ENCODE measurements around a stretch of chr10.

DNA sequence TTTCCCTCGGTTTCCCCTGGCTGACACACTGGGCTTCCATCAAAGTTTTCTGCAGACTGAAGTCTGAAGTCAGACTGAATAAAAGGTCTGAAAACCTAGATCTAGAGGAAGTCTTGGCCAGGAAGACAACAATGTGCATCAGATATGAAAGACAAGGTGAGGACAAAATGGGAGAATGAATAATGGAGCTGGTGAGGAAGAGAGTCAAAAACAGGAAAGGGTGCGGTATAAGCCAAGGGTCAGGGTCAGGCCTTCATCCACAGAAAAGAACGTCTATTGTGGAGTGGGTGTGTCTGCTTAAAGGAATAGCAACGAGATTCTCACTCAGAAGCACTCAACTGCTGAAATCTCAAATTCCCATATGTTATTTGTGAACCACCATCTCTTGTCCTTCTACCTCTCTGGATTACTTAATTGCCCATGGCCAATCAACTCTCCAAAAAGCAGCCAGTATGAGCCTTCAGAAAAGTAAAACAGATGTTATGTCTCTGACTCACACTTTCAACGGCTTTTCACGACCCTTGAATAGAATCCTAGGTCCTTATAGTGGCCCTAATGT lies 20.2 kb downstream of the ZNF438 start:
- PRO-cap: no peak
- RAMPAGE, long total RNA: no peak

GRCh38 chr10:31623458-31623768 lies 304.4 kb downstream of the ZEB1 start:
- PRO-cap: no peak
- RAMPAGE, long total RNA: no peak

DNA sequence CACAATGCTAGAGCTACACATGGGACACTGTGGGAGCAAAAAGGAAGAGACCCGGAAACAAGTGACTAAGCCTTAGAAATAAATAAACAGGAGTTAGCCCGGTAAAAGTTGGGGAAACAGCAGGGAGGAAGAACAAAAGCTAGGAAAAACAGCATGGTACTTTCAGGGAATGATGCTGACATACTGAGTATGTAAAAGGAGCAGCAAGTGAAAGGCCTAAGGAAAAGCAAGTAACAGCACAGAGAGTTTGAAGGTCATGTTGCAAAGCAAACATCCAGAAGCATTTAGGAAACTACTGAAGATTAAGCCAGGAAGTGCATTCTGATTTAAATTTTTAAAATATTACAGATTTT lies 63.8 kb downstream of the ARHGAP12 start:
- PRO-cap: no peak
- RAMPAGE, long total RNA: no peak

- PRO-cap: no peak
- RAMPAGE, long total RNA: no peak
These were observed 45.0 kb downstream of the KIF5B start for GRCh38 chr10:32011067-32011844.

DNA sequence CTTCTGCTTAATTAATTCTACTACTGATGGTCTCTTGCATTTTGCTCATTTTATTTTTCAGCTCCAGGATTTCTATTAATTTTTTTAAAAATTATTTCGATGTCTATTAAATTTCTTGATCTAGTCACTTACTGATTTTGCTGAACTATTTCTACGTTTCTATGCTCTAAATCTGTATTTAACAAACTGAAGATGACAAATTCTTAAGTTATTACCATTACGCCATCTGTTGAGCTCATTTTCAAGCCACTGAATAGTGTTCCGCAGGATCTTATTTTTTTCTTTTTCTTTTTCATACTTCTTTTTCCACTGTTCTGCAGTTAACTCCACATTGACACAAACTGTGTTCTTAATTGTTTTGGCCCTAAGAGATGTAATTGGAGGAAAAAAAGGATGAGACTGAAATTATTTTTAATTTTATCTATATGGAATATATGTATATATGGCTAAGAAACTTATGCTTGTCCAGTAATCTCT lies 21.7 kb downstream of the KIF5B start:
- PRO-cap: no peak
- RAMPAGE, long total RNA: no peak

DNA sequence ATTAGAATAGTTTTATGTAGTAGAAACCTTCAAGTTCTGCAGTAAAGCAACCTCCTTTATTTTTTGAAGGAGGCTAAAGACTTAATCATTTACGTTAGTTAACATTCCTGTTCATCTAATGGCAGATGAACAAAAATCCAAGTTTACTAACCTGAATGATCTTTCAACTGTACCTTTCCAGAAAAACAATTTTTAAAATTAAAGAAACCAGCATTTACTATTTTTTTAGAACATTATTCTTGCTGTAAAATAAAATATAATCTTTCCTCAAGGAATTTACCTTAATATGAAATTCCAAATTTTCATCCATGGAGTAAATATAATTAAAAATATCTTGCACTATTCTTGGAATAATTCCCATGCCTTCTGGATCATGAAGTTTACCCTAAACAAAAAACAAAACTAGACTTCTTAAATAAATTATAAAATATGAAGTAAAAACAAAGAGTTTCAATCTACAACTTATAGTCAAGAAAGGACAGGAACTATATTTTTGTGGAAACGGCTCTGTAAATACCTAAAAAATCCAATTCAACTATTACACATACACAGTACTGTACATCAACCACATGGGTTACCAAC lies 17.1 kb downstream of the KIF5B start:
- PRO-cap: no peak
- RAMPAGE, long total RNA: no peak

- PRO-cap: no peak
- RAMPAGE, long total RNA: no peak
These were observed 1.1 kb upstream of the ITGB1 start for GRCh38 chr10:32959039-32959646.

DNA sequence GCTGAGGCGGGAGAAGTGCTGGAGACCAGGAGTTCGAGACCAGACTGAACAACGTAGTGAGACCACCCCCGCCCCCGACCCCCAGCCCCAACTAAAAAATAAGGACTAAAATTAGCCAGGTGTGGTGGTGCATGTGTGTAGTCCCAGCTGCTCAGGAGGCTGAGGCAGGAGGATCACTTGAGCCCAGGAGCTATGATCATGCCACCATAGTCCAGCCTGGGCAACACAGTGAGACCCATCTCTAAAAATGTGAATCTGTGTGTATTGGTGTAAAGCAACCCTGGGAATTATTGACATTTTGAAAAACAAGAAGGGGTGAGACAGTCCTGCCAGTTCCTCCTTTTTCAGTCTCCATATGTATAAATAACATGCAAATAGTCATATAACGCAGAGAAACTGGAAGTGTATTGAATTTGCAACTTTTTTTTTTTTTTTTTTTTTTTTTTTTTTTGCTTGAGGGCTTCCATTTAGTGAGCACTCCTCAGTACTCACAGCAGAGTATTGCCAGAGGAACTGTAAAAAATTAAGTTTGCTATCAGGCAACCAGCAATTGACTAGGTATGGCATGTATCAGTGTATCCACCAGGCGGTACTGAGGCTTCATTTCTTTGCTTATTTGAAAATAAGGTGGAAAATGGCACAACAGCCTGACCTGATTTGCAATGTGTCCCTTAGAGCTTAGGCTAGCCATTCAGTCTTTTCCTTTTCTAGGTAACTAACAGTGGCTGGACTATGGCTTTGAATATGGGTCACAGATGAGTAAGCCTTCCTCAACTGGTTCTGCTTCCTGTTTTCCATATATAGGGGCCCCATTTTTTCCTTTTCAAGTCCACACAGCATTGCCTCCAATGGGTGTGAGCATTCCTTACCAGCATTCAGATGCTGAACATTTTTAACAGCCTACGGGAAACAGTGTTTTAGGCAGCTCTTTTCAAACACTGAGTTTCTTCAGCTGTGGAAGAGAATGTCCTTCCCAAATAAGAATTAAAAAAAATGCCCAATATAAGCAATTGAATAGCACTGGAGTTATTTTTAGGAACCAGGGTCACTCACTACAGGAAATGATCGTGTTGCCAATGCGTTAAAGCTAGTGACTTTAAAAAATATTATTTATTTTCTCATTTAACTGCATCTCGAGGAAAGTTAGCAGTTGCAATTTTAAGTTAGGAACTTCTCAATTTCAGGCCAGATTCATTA lies 3.7 kb upstream of the ITGB1 start:
- PRO-cap: no peak
- RAMPAGE, long total RNA: no peak

DNA sequence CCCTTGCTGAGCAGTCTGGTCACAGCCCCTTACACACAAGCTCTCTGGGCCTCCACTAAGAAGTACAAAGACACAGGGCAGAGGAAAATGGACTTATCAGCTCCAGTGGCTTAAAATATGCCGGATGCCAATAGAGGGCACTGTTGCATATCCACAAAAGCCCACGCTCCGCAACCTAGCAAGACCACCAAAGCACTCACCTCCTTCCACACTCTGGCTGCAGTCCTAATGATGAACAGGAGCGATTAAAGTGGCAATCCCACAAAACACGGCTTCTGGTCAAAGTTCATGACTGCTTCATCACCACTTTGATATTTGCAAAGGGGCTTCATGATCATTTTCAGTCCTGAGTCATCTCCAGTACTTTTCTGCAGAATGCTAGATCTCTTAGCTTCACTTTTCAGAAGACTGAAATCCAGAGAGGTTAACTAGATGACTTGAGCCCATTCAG lies 158.3 kb upstream of the ITGB1 start:
- PRO-cap: no peak
- RAMPAGE, long total RNA: no peak

DNA sequence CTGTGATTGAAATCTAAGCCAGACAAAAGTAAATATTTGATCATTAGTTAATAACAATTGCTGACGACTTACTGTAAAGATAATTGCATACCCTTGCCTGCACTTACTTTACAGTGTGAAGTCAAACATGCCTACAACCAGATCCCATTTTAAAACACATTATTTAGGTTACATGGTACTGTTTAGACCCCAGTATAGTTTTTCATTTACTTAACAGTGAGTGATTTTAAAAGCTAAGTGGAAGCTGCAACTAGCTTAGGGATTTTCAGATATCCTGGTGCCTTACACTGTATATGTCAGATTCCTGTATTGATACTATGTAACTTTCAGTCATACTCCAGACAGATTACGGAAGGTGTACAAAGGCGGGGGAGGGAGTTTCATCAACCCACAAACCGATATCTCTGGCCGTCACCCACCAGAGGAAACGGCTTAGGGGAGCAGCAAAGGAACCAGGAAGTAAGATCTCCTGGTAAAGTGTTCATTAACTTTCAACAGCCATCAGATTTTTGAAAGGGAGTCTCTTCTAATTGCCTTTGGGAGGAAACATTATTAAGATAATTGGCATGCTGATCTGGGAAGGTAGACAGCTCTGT lies 906 bp downstream of the NRP1 start:
- PRO-cap: no peak
- RAMPAGE, long total RNA: no peak

DNA sequence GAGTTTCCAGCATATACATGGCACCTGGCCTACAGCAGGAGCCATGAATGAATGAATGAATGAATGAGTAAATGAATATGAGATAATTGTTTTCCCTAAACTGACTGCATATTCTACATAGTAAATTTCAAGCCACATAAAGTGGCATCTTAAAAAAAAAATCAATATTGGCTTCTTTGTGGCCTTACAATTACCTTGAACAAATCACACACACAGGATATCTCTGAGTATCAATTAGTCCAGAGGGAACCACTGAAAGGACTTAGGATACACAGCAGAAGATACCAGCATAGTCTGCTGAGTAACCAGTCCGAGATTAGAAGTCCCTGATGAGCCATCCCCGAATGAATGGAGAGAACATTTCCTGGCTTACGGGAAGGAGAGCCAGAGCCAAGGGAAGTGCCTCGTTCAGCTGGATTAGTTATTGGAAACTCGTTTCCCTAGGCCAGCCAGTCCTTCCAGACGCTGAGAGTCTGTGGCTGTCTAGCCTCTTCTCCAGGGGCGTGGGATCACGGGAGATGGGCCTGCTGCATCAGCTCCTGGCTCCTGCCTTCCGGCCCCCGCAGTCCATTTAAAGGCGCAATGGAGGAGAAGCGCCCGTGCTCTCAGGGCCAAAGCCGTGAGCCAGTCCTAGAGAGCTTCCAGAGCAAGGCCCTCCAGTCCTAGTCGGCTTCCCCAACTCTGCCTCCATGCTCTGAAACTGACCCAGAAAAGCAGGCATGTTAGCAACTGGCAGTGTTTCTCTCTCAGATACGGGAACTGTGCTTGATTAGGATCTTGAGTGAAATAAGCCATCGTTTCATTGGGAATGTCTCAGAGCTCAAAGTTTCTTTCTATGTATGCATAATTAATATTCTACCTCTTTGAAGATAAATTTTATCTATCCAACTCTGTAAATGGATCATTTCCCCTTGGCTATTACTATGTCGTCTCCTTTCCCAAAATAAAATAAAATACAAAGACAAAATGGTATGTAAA lies 712.8 kb downstream of the PARD3 start:
- PRO-cap: no peak
- RAMPAGE, long total RNA: no peak

DNA sequence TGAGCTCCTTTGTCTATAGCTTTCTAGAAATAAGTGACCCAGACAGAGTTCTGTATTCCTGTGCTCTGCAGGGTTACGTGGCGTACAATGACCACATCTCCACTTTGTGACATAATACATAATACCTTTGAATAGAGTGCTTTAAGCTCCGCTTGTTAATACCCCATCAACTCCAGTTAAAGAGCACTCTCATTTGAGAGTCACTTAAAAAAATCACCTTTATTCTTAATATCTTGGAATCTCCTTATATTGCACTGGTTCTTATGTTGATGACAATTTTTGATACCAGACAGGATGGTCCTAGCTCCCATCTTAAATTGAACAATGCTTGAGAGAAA lies 619.0 kb downstream of the PARD3 start:
- PRO-cap: no peak
- RAMPAGE, long total RNA: no peak

- PRO-cap: no peak
- RAMPAGE, long total RNA: no peak
These were observed 614.5 kb downstream of the PARD3 start for GRCh38 chr10:34200596-34201069.

GRCh38 chr10:34810992-34811782 lies 3.9 kb downstream of the PARD3 start:
- PRO-cap: no peak
- RAMPAGE, long total RNA: no peak

- PRO-cap: no peak
- RAMPAGE, long total RNA: no peak
These were observed 543 bp downstream of the CUL2 start for GRCh38 chr10:35089486-35090110.

GRCh38 chr10:35225263-35225588 lies 98.6 kb downstream of the CREM start:
- PRO-cap: no peak
- RAMPAGE, long total RNA: no peak

DNA sequence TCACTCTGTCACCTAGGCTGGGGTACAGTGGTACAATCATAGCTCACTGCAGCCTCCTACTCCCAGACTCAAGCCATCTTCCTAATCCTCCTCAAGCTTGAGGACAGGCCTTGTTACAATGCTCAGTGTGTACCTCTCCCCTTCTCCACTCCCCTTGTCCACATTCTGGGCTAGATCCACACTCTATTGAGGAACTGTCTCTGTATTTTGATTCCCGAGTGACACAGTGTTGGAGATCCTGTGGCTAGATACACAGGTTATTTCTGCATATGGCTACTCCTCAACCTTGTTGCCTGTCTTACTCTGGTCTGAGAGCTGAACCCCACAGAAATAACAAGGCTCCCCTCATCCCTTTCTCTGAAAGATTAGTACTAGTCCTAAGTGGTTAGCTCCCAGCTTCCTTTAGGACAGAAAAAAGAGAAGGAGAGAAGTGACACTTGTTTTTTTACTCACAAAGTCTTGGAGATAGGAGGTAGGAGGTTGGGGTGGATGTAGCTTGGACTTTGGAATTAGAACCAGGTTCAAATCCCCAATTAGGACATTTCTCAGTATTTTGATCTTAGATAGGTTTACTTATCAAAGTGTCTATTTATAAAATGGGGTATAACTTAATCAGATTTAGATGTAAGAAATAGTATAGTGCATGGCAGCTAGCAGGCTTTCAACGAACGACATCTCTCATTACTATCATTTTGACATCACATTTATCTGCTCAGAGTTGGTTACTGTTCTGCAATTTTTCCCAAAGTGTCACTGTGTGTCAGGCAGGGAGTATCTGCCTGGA lies 3.0 kb upstream of the CCNY start:
- PRO-cap: no peak
- RAMPAGE, long total RNA: no peak

DNA sequence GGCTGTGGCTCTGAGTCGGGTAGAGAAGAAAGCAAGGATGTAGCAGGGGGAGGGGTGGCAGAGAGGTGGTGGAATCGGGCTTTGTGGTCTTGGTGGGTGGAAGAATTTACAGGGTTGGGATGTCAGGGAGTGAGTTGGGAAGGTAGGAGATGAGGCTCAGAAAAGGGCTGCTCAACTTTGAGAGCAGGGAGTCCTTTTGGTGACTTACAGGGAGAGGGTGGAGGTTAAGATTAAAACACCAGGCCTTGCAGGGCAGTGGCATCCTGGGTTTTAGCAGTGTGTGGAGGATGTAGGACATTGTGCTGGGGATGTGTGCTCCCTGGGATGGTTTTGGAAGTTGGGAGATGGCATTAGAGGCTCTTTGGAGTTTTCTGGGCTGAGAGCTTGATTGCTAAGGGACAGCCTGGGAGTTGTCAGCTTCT lies 113.8 kb downstream of the CCNY start:
- PRO-cap: no peak
- RAMPAGE, long total RNA: no peak

- PRO-cap: no peak
- RAMPAGE, long total RNA: no peak
These were observed 1.7 kb upstream of the FZD8 start for GRCh38 chr10:35643647-35644371.

- PRO-cap: no peak
- RAMPAGE, long total RNA: no peak
These were observed 658.7 kb upstream of the FZD8 start for GRCh38 chr10:36300918-36301161.

Data from spinal cord (tissue), 3 donors.